Mesangial cell (primary cell): ENCODE measurements around the genes TICAM2 and SEMA6A.

DNA sequence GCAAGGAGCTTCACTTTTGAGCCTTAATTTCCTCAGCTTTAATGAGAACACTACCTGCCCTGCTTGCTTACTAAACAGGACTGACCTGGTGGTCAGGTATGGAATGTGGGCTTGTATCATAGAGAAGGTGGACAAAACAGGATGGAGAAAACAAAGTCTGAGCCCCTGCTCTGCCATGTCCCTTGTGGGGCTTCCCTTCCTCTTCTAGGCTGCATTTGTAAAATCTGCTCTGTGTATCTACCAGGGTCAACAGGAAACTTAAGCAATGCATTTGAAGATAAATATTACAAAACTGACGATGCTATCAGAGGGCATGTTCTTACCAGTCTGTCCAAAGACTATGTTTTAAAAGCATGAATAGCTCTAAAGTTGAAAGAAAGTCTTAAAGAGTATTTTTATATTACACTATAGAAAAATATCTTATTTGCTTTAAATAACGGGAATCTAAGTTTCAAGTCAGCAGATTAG, 228.7 kb downstream of the DCP2 start:
- RAMPAGE, long total RNA = no peak

- RAMPAGE, long total RNA = no peak
These were observed 184.4 kb downstream of the TSSK1B start for GRCh38 chr5:113250127-113251028.

DNA sequence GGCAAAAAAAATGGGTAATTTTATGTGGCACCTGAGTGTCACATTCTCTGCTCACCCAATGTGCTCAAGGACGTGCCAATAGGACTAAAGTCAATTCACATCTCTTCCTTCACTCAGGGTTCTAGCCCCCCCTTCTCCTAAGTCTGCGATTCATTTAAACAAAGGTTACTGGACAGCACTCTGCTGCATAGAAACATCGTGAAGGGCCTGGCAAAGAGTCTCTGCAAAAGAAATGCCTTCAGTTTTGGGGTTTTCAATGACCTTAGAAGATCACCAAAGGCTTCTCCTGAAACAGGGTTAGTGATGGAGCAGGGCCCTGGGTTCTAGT, 142.2 kb downstream of the TSSK1B start:
- RAMPAGE, long total RNA = no peak

DNA sequence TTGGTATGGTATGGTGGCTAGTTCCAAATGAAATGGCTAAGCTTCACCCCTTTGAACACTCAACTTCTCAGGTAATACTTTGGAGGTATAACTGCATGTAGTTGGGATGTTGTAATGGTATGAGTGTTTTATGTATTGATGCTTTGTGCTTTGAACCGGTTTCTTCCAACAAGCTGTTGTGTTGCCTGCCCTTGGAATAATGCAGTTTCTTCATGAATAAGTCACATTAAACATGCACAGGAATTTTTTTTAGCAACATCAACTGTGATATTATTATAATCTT, 177.5 kb downstream of the YTHDC2 start:
- RAMPAGE, long total RNA = no peak

GRCh38 chr5:115208483-115209663, 39.2 kb upstream of the TRIM36 start:
- RAMPAGE, long total RNA = no peak

DNA sequence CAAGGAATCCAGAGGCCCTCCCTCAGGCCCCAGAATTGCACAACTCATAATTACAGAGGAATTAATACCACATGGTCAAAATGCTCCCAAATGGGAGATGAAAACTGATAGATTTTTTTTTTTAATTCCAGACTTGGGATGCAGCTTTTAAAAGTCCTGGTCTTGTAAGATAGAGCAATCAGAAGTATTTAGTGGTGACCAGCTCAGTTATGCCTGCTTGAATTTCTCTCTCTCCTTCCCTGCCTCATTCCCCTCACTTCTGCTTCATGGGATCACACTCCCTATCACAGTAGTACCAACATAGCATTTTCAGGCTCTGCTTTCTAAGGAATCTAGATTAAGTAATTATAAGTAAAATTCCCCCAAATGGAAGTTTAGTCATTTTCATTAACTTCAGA, 96.3 kb upstream of the CCDC112 start:
- RAMPAGE, long total RNA = no peak

DNA sequence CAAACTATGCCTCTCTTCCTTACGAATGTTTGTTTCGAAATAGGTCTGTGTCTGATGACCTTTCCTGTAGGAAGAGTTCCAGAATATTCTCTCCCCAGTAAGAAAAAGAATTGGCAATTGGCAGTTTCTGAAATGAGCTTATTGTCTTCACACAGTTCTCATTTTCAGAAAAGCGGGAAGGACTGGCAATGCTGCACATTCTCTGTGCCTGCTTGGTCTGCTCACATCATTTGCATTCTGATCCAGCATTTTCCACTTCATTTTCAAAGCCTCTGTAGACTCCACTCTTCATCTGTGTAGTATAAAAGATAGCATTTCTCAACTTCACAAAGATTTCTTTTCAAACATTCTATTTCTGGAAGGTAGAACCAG, 120.6 kb upstream of the CCDC112 start:
- RAMPAGE, long total RNA = no peak

- RAMPAGE, long total RNA = no peak
These were observed 93.9 kb downstream of the FEM1C start for GRCh38 chr5:115450510-115451284.

DNA sequence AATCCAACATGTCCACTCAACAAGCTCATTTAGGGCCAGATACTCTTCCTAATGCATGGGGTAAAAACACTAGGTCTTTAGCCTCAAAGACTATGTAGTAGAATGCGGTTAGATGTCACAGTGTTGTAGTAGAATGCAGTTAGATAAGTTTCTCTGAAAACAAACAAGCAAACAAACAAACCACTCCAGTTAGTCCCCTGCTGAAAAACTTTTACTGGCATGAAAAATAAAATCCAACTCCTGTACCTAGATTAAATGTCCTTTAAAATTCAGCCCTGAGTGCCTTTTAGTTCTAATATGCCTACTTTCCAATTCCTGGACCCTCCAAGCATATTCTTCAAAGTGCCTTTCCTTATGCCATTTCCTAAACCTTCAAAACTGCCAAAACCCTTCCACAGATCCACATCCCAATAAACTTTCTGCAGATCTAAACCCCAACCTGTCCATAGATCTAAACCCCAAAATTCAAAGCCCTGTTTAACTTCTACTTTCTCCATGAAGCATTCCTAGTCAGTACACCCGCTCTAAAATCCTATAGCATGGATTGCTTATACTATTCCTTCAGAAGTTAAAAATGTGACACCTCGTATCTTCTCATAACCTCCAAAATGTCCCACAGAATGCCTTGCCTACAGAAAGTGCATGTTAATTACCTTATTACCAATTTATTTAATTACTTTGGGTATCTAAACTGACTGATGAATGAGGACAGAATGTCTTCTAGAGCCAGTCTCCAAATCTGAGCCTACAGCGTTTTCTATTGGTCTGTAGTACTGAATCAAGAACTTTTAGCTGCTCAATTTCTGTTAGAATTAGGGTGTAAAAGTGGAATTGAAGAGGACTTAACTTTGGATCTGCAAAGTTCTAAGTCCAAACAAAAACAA, 5.9 kb downstream of the FEM1C start:
- RAMPAGE, long total RNA = no peak

DNA sequence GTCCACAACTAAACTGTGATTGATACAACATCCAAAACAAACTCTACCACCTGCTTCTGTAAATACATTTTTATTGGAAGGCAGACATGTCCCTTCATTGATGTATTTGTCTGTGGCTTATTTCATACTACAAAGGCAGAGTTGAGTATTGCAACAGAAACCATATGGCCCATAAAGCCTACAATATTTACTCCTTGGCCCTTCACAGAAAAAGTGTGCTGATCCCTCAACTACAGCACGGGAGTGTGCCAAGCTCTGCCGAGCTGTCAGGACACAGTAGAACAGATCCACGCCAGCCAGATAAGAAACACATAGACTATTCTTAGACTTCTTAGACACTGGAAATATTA, 13.3 kb downstream of the TICAM2 start:
- RAMPAGE, long total RNA = no peak

DNA sequence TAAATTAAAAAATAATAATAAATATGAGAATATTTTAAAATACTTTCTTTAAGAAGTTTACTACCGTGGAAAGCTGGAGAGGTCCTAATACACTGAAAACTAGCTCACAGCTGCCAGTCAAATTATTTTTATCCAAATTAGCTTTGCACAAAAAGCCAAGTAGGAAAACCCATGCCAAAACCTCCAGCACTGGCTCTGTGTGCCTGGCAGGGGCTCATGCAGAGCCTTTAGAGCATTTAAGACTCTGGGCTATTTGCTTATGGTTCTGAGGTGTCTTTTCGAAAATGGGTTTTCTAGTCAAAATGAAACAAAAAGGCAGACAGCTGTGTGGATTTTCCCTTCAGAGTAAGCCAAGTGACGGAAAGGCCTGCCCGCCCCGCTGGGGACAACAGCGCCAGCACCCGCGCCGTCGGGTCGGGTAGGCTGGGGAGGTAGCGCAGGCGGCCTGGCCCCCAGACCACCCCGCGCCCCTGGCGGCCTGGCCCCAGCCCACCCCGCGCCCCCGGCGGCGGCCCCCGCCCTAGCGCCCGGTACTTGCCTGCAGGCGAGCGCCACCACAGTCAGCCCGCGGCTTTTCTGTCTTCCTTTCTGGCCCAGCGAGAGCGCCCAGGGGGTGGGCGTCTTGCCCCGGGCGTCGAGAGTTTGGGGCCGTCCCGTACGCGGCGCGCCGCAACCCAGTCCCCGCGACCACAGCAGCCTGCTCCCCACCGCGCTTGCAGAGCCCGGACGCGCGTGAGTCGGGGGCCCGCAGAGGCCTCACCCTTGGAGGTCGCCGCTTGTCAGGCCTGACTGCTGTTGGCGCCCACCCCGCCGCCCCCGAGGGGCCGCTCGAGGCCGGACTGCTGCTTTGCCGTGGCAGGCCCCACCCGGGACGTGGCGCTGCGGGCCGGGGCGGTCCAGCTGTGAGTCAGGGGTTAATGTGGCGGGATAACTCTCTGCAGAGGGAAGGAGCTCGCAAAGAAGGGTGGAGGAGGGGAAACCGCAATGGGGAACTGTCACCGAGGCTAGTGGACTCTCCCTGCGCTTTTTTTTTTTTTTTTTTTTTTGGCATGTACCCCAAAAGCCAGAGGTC, at the start of gene TICAM2:
TICAM2 (minus strand) TSS at position 921 of the 1,072 bp plus-strand sequence.
- RAMPAGE, long total RNA = no peak

- RAMPAGE, long total RNA = no peak
These were observed 10.9 kb downstream of the ATG12 start for GRCh38 chr5:115830304-115831029.

- RAMPAGE, long total RNA = no peak
These were observed 185.8 kb downstream of the SEMA6A start for GRCh38 chr5:116388717-116389241.

DNA sequence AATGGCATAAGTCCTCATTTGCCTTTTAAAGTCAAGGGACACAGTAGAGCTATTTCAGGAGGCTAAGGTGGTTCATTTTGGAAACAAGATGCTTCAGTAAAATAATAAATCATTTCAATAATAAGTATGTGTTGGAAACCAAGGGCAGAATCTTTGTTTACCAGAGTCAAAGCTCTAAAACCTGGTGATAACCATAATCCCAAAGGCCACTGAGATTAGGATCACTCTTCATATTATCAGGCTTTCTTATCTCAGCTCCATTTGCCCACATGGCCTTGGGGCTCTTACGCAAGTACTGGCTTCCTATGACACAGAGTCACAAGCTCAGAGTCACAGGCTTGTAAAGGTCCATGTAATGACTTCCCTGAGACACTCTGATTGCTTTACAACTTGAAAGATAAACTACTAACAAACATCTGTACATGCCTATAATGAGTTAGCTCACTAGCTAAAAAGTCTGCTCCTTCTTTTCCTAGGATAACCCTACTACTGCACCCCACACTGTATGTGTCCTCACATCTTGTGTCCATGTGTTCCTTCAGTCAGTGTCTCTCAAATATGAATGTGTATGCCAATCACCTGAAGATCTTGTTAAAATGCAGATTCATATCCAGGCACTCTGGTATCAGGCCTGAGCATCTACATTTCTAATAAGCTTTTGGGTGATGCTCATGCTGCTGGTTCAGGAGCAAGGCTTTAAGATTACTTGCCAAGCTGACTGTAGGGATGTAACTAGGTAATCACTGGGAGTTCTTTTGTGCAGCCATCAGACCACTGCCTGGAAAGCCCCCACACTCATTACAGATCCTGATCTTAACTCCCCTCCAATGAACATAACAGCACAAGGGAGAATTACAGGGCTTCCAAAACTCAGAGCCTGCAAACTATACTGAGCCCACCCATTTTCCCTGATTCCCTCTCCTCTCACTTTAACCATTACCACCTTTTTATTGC, 28.4 kb downstream of the SEMA6A start:
- RAMPAGE, long total RNA = no peak

DNA sequence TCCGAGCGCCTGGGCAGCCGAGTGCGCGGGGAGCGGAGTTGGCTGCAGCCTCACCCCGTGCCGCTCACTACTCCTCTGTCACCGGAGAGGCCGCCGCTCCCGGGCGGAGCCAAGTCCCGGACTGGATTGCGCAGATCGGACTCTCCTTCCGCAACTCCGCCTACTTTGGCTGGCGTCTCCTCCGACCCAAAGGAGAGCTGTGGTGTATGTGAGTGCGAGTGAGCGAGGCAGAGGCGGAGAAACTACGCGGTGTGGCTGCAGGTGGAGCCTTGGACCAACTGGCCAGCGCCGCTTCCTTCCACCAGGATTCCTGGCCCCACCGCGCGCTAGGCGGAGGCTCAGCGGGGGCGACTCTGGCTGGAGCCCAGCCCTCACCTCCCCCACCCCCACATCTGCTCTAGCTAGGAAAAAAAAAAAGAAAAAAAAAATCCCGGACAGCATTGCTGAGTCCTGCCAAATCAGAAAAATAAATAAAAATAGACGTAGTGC, at the start of gene SEMA6A:
SEMA6A (minus strand) TSS at position 77 of the 489 bp plus-strand sequence.
- RAMPAGE, long total RNA = no peak

DNA sequence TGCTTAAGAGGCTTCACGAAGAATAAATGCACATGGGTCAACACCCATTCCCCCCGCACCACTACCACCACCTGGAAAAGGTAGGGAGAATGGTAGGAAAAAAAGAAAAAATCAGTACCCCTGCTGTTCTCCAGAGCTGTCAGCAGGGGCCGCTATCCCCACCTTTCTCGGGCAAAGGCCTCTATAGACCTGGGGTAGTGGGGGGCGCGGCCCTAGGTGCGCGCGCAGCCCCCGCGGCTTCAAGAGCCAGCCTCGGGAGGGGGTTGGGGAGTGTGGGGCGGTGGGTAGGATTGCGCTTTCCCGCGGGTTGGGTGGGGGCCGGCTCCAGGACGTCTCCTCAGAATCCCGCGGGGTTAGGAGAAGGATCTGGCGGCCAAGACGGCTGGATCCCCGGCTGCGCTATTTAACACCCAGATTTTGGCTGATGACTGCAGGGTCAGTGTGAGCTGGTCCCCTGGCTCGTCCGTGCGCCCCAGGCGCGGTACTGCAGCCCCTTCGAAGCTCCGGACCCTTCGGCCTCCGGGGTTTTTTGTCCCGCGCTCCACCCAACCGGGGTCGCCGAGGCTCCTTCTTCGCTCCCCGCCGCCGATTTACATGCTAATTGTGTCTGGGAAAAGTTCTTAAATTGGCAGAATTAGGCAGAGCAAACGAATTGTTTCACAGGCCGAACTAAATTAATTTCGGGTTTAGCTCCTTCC, 1.6 kb upstream of the SEMA6A start:
- RAMPAGE, long total RNA = no peak

DNA sequence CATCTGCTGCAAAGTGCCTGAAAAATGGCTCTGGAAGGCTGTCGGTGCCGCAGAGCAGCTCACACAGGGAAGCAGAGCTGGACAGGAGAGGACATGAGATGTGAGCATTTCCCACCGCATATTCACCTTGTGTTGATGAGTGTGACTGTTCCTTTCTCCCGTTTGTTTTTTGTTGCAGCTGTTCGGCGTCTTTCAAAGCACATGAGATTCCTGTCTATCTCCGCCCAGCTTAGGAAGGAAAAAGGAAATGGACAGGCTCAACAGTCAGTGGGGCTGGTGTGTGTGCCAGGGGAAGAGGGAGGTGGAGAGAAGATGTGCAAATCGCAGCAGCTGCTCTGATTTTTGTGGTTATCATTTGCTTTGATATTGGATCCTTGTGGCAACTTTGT, 165.0 kb upstream of the SEMA6A start:
- RAMPAGE, long total RNA = no peak

DNA sequence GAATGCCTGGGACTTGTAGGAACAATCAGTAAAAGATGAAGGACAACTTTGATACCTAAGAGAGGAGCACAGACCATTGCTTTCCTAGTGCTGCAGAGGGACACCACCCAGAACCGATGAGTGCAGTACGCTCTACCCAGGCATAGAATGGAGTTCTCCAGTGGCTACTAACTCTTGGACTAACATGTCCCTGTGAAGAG, 530.6 kb upstream of the SEMA6A start:
- RAMPAGE, long total RNA = no peak

GRCh38 chr5:117454747-117455350, 880.2 kb upstream of the SEMA6A start:
- RAMPAGE, long total RNA = no peak

DNA sequence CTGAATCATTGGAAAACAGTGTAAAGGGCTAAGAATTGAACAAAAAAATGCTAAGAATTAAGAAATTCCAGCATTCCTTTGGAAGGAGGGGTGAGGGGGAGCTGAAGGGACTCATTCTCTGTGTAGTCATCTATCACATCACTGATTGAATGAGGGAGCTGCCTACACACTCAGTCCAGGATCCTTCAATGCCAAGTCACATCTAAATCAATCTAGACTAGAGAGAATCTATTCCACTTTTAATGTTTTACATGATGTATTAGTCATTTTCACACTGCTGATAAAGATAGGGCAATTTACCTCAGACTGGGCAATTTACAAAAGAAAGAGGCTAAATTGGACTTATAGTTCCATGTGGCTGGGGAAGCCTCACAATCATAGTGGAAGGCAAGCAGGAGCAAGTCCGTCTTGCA, 286.4 kb downstream of the DTWD2 start:
- RAMPAGE, long total RNA = no peak